Thoracic aorta (tissue), 1 donor: Measurements from ENCODE around the gene ST6GALNAC1.

DNA sequence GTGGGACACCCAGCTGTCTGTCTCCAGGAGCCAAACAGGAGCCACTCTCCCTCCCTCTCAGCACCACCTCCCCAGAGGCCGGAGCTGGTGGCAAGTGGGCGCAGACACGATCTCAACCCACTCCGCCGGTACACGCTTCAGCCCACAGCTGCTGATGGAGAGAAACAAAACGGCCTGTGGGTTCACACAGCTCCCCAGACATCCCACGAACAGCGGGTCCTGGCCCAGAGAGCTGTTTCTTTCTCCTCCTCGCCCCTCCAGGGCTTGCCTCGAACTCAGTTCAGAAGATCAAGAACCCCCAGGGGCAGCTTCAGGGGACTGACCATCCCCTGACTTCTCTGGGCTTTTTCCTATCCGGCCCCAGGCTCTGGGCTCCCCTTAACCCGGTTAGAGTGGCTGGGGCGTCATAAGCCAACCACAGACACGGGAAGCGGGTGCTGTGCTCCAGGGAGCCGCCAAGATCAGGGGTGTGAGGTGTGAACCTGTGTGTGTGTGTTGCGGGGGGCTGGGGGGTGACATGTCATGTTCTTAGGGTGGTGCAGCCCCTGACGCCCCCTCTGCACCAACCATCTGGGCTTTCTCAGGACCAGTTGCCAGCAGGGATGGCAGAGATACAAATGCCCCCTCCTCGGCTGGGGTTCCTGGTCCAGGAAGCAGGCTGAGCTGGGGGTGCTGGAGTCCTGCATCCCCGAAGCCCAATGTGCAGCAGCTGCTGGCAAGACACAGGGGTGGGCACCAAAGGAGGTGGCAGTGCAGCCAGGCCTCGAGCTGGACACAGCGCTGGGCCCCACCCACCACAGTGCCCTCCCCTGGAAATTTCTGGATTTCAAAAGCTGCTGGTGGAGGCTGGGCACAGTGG, 7.4 kb downstream of the RHBDF2 start:
- RAMPAGE, long total RNA: no peak

DNA sequence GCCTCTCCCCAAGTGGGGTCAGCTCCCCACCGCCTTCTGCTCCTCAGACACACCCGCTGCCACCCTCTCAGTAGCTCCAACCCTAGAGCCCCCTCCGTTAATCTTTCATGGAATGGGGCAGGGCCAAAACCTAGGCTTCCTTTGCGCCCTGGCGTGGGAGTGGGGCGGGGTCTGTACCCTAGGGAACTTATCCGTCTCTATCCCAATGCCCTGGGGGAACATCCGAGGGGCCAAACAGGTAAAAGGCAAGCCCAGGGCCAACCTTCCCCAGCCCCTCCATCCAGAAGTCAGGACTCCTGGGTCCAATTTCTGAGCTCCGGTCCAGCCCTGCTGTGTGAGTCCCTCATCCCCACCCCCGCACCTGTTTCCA, 723 bp downstream of the RHBDF2 start:
- RAMPAGE, long total RNA: no peak

- RAMPAGE, long total RNA: no peak
These were observed 467 bp upstream of the RHBDF2 start for GRCh38 chr17:76501751-76502029.

DNA sequence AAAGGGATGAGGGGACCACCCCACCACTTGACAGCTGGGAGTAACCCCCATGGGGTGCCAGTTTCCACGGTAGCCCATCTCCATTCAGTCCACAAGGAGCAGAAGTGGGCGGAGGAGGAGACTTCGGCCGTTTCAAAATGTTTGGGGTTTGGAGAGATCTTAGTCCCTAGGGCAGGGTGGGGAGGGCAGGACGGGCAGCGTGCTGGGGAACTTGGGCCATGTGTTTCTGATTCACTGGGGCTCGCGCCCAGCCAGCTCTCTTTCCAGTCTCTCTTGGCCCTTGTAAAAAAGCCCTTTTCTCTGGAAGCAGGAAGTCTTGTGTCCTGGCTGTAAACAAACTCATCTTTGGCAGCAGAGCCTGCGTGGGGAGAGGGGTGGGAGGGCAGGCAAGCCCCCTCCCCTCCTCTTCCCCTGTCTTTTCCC, 8.2 kb downstream of the CYGB start:
- RAMPAGE, long total RNA: no peak

GRCh38 chr17:76631508-76632537, 11.7 kb downstream of the ST6GALNAC1 start:
- RAMPAGE, long total RNA: no peak

DNA sequence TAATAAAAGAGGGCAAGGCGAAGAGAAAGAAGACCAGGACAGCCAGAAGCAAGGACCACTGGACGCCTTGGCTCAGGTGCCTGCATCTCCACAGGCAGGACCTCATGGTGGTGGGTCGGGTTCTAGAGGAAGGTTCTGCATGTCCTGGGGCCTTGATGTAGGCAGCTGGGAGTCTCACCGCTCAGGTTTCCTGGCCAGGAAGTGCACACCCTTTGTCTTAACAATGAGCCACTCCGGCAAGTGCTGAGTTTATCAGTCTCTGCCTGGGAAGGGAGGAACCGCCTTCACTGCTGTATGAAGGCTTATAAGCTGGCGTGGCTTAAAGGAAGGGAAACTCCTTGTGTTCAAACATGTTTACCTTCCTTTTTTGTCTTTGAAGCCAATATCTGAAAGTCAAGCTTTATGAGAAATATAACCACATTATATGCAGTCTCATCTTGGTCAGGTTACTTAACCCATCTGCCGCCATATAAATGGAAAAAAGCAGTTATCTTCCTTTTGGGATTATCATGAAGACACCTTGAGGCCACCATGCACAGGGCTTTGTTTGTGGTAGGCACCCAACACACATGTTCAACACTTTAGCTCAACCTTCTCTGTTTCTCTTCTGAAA, at the start of gene ST6GALNAC1:
ST6GALNAC1 (minus strand) TSS at position 225 of the 613 bp plus-strand sequence.
- RAMPAGE, long total RNA: start-site peak on the minus strand centred at position 154 of the sequence, 52 bp wide, 14 reads

GRCh38 chr17:76670520-76671862, 27.4 kb upstream of the ST6GALNAC1 start:
- RAMPAGE, long total RNA: no peak

DNA sequence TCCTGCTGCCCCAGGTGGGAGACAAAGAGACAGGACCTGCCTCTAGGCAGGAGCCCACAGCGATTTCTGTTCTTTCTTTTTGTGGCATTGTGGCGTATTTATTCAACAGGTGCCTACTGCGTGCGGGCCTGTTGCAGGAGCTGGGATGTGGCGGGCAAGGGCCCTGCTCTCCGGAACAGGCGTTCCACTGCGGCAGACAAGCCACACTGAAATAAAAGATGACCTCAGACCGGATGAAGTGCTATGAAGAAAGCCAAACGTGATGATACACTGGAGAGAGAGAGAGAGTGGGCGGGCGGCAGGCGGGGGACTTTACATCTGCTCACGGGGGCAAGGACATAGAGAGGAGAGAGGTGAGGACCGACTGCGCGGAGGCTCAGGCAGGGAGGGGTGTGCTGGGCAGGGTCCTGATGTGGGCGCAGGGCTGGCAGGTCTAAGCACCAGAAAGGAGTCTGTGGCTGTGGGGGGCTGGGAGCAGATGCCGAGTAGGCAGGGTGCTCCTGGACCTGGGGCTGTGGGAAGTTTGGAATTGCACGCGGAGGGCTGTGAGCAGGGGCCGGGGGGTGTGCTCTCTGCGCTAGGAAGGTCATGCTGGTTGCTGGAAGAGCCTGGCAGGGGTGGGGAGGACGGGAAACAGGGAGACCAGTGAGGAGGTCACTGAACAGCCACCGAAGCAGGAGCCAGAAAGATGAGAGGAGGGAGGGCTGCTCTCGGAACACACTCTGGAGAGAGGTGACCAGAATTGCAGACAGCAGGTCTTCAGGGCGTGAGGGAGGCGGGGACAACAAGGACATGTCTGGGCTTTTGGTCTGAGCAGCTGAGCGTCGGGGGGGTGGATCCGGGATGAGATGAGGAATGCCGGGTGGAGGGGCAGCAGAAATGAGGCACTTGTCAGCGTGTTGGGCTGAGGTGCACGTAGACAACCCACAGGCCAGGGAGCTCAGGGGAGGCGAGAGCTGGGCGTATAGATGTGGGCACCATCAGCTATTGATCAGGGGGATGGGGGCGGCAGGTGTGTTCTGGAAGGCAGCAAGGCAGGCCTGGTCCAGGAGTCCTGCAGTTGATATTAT, 9.9 kb downstream of the MXRA7 start:
- RAMPAGE, long total RNA: no peak

GRCh38 chr17:76756860-76757327, 19.0 kb downstream of the MFSD11 start:
- RAMPAGE, long total RNA: no peak

DNA sequence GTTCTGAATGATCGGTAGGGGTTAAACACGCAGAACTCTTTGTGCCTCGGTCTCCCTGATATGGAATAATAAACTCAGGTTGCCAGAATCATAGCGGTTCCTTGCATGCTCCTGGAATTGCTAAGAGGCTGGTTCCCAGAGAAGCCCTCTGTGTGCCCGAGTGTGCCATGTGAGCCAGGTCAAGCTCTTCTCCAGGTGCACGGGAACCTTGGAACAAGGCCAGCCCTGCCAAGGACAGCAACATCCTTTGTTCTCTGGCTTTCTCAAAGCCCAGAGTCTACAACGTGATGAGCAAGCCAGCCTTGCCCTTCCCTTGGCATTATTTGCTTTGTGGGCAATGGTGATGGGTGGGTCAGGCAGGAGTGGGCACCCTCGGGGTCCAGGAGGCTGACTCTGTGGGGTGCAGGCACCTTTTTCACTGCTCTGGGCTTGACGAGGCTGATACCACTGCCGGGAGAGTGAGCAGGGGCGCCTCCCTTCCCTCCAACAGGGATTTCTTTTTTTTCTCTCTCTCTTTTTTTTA, 14.2 kb upstream of the SEC14L1 start:
- RAMPAGE, long total RNA: no peak

DNA sequence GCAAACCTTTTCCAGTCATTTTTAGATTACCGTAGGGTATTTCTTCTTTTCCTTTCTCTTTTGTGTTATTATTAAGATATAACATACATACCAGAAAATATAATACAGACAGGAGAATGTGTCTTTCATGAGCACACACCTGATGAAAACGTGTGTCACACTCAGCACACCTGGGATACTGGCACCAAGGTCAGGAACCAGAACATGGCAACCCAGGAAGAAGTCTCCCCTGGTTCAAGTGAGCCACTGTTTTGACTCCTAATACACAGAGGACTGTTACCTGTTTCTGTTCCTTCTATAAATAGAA, 3.4 kb downstream of the SEC14L1 start:
- RAMPAGE, long total RNA: no peak

DNA sequence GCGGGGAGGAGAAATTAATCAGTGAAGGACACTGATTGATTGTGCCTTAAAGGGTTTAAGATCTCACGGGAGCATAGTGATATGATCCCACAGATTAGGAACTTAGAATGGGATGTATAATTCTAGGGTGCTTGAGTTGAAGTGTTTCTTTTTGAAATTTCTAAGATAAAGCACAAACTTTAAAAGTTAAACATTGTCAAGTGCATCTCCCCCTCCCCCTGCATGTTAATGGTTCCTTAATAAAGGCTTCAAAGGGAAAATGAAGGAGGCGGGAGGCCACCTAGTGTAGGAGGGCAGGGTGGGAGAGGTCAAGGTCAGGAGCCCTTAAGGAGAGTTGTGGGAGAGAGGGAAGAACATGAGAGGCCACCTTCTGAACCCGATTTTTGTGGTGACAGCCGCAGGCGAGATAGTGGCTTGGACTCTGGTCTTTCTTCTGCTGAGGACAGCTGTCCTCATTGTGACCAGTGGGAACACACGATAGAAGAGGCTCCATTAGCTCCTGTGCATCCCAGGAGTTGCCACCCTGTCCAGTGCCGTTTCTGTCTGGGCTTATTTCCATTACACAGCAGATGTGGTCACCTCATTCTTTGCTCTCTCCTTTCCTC, 7.3 kb downstream of the SEC14L1 start:
- RAMPAGE, long total RNA: no peak

GRCh38 chr17:77148523-77149318, 8.0 kb downstream of the SEC14L1 start:
- RAMPAGE, long total RNA: no peak

DNA sequence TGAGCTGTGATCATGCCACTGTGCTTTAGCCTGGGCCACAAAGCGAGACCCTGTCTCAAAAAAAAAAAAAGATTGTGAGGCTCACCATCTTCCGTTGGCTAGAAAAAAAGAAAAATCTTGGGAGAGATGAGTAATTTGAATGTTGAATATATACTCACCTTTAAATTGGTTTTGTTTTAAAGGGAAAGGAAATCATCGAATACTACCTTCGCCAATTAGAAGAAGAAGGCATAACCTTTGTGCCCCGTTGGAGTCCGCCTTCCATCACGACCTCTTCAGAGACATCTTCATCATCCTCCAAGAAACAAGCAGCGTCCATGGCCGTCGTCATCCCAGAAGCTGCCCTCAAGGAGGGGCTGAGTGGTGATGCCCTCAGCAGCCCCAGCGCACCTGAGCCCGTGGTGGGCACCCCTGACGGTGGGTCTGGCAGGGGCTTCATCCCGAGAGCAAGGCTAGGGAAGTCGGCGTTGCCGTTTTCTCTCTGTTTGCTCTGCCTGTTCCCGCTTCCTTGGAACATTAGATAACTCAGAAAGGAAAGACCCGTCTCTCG, 53.8 kb downstream of the SEC14L1 start:
- RAMPAGE, long total RNA: no peak

GRCh38 chr17:77200352-77200710, 59.6 kb downstream of the SEC14L1 start:
- RAMPAGE, long total RNA: no peak

DNA sequence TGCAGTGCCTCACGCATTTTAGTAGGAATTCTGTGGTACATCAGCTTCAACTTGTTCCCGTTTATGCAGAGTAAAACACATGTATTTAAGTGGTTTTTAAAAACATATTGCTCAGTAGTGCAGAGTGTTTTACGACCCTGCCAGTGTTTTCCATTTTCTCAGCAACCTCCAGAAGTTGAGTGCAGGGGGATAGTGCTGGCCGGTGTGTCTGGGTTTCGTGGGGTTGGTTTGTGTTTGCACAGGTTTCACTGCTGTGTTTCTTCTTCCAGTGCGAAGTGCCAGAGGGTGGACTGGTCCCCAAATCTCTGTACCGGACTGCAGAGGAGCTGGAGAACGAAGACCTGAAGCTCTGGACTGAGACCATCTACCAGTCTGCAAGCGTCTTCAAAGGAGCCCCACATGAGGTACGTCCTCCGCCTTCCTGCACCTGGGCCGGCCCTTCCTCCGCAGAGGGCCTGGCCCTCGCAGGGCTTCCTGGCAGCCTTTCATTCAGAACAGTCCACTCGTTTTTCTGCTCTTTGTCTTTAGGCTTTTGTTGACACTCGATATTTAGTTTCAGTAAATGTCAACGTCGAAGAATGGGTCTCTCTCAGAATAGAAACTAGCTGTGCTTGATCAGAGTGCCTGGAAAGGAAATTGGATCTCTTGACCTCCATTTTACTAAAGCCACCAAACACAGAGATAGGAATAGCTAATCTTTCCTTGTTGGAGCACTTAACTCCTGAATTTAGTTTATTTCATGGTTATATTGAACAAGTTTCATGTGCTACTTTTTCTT, 68.5 kb downstream of the SEC14L1 start:
- RAMPAGE, long total RNA: no peak

DNA sequence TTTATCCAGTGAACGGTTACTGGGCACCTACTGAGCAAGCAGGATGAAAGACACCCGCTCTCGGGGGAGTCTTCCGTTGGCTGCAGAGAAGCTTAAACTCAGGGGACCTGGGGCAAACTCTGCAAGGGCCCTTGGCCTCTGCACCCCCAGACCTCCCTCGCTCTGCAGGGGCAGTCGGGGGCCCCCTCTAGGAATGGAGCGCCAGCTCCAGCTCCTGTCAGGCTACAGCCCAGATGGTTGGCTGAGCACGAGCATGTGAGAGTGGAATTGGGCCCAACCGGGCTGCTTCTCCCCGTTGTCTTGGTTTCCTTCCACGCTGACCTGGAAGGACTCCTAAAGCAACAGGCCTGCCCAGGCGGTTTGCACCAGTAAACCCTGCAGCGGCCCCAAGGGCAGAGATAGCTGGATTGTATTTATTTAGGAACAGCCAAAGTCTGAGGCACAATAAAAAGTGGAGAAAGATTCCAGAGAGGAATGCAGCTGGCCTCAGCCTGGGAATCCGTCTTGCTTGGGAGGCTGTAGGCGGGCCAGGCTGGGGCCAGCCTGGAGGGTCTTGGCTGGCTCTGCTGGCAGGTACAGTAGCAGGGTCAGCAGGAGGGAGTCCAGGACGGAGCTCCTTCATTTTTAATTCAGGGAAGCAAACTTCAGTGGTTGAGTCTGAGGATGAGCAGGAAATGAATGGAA, 31.9 kb downstream of the SEPTIN9 start:
- RAMPAGE, long total RNA: no peak

DNA sequence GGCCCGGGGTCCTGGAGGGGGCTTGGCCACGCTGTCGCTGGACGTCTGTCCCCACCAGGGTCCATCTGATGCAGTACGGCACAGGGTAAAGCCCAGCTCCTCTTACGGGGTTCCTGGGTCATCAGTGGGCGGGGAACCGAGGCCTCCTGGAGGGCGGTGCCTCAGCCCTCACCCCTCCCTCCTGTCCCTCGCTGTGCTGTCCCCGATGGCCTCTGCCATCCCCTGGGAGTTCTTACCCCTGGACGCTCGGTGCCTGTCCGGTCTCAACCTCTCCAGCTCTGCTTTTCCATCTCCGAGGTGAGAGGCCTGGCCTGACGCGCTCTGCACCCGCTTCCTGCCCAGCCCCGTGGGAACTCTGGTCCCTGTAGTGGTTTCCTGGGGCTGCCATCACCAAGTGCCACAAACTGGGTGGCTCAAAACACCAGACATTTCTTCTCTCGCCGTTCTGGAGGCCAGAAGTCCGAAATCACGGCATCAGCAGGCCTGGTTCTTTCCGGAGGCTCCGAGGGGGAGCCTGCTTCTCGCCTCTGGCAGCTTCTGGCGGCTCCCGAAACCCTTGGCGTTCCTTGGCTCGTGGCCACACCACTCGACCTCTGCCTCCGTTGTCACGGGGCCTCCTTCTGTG, 42.3 kb downstream of the SEPTIN9 start:
- RAMPAGE, long total RNA: no peak

DNA sequence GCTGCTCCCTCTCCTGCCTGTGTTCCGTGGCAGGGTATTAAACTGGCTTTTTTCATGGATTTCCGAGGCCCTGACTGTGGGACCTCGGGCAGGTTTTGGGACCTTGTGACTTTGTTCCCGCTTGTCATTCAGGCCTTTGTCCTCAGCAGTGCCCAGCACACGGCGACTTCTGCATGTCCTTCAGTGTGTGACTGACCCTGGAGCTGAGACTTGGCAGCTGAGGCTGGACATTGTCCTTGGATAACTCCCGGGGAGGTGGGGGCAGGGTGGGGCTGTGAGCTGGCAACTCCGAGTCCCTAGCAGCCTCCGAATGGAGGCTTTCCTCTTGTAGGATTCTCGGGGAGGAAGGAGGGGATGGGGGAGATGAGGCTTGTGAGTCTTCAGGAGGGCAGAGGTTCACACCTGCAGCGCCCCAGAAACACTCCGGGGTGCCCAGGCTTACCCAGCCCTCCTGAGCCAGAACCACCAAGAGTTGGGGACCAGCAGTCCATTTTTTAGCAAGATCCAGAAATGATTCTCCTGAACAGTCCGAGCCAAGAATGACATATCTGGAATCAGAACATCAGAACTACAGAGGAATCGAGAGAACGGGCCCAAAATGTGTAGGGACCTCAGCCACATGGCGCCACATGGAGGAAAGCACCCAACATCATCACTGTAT, 103.0 kb downstream of the SEPTIN9 start:
- RAMPAGE, long total RNA: no peak

- RAMPAGE, long total RNA: no peak
These were observed 111.2 kb downstream of the SEPTIN9 start for GRCh38 chr17:77392312-77393161.